ENCODE results near the genes TCAP, PSMD3 and CSF3.

DNA sequence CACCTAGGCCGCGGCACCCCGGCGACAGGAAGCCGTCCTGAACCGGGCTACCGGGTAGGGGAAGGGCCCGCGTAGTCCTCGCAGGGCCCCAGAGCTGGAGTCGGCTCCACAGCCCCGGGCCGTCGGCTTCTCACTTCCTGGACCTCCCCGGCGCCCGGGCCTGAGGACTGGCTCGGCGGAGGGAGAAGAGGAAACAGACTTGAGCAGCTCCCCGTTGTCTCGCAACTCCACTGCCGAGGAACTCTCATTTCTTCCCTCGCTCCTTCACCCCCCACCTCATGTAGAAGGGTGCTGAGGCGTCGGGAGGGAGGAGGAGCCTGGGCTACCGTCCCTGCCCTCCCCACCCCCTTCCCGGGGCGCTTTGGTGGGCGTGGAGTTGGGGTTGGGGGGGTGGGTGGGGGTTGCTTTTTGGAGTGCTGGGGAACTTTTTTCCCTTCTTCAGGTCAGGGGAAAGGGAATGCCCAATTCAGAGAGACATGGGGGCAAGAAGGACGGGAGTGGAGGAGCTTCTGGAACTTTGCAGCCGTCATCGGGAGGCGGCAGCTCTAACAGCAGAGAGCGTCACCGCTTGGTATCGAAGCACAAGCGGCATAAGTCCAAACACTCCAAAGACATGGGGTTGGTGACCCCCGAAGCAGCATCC is 450 bp downstream of the CDK12 start:
- PRO-cap = bidirectional peak, plus-strand start at position 387 of the sequence, minus-strand start at position 280 of the sequence; bidirectional peak, plus-strand start outside the sequence, minus-strand start at position 499 of the sequence
- RAMPAGE, long total RNA, 2 experiments = no peak in any of the 2 experiments

GRCh38 chr17:39462258-39462881 is 1.1 kb downstream of the CDK12 start:
- PRO-cap = bidirectional peak, plus-strand start at chr17:39462377, minus-strand start at chr17:39462113; unidirectional peak, minus-strand start at chr17:39462640; bidirectional peak, plus-strand start at chr17:39462719, minus-strand start at chr17:39462640
- RAMPAGE, long total RNA, 2 experiments = no peak in any of the 2 experiments

DNA sequence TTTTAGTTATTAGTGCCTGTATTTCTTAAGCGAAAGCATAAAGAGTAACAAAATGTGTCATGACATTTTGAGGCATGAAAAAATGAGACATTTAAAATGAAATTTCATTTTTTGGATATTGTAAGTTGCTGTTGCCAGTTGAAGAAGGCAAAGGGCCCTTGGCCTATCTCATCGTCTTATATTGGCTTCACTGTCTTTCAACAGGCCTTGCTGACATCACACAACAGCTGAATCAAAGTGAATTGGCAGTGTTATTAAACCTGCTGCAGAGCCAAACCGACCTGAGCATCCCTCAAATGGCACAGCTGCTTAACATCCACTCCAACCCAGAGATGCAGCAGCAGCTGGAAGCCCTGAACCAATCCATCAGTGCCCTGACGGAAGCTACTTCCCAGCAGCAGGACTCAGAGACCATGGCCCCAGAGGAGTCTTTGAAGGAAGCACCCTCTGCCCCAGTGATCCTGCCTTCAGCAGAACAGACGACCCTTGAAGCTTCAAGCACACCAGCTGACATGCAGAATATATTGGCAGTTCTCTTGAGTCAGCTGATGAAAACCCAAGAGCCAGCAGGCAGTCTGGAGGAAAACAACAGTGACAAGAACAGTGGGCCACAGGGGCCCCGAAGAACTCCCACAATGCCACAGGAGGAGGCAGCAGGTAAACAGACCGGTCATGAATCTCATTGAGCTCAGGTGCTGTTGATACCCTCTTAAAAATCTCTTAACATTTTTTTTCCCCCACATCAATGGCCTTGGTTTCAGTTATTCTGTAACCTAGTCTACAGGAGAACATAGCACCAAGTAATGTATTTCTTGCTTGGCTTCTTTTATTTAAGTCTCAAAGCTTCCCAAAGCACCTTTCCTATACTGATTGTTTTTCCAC is 64.6 kb downstream of the CDK12 start:
- PRO-cap = no peak
- RAMPAGE, long total RNA, 2 experiments = no peak in any of the 2 experiments

DNA sequence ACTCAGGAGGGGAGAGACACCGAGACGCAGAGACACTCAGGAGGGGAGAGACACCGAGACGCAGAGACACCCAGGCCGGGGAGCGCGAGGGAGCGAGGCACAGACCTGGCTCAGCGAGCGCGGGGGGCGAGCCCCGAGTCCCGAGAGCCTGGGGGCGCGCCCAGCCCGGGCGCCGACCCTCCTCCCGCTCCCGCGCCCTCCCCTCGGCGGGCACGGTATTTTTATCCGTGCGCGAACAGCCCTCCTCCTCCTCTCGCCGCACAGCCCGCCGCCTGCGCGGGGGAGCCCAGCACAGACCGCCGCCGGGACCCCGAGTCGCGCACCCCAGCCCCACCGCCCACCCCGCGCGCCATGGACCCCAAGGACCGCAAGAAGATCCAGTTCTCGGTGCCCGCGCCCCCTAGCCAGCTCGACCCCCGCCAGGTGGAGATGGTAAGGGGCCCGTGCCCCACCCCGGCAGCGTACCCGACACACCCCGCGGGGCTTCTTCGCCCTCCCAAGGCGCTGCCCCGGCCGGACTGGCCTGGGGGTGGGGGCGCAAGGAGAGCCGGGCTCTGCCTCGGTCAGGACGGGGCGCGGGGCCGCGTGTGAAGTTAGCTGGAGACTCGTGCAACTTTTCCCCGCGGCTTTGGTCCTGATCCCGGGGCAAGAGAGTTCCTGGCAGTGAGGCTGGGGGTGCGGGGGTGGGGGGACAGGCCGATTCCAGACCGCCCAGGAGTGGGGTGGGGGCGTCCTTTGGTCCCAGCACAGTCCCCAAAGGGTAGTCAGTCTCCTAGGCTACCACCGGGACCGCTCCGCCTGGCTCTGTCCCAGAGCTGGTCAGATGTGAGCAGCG is 507 bp downstream of the PPP1R1B start:
- PRO-cap = no peak
- RAMPAGE, long total RNA, 2 experiments = start-site peak on the plus strand in 1 of 2 experiments, centred at position 321 of the sequence, 5 reads per replicate

- PRO-cap = no peak
- RAMPAGE, long total RNA, 2 experiments = start-site peak on the plus strand in 1 of 2 experiments, at chr17:39665345-39665349 at its widest, 20 reads per replicate
These were observed at the start of gene TCAP for GRCh38 chr17:39665099-39665541. TSS of gene TCAP (plus strand) at chr17:39665349.

- PRO-cap = no peak
- RAMPAGE, long total RNA, 2 experiments = no peak in any of the 2 experiments
These were observed 11.9 kb downstream of the ERBB2 start for GRCh38 chr17:39711746-39712246.

- PRO-cap = bidirectional peak, plus-strand start at chr17:39739564, minus-strand start at chr17:39739328; bidirectional peak, plus-strand start at chr17:39739725, minus-strand start at chr17:39739590
- RAMPAGE, long total RNA, 2 experiments = start-site peak on the plus strand in 1 of 2 experiments, at chr17:39739725-39739758 at its widest, 19 reads per replicate
These were observed 1.5 kb downstream of the GRB7 start for GRCh38 chr17:39739036-39739879.

- PRO-cap = no peak
- RAMPAGE, long total RNA, 2 experiments = no peak in any of the 2 experiments
These were observed 2.2 kb downstream of the ORMDL3 start for GRCh38 chr17:39924776-39925936.

DNA sequence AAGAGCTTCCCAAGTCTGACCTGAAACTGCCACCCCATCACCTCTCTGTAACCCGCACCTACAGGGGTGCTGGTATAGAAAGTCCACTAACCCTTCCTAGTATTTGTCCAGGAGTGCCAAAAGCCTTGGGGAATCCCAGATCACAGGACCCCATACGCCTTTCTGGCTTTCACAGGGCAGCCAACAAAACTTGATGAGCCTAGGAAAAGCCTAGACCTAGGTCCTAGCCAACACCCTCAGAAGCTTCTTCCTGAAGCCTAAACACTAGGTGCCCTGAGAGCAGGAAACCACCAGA is 1.4 kb downstream of the ORMDL3 start:
- PRO-cap = no peak
- RAMPAGE, long total RNA, 2 experiments = no peak in any of the 2 experiments

- PRO-cap = unidirectional peak, minus-strand start at chr17:39980439; bidirectional peak, plus-strand start at chr17:39980807, minus-strand start at chr17:39980506; unidirectional peak, minus-strand start at chr17:39981062
- RAMPAGE, long total RNA, 2 experiments = start-site peak on the plus strand in 2 of 2 experiments, at chr17:39980805-39980871 at its widest, 840 to 921 reads per replicate
These were observed at the start of gene PSMD3 for GRCh38 chr17:39980173-39981282. TSS of gene PSMD3 (plus strand) at chr17:39980807.

- PRO-cap = no peak
- RAMPAGE, long total RNA, 2 experiments = no peak in any of the 2 experiments
These were observed 1.5 kb downstream of the PSMD3 start for GRCh38 chr17:39982111-39982416.

DNA sequence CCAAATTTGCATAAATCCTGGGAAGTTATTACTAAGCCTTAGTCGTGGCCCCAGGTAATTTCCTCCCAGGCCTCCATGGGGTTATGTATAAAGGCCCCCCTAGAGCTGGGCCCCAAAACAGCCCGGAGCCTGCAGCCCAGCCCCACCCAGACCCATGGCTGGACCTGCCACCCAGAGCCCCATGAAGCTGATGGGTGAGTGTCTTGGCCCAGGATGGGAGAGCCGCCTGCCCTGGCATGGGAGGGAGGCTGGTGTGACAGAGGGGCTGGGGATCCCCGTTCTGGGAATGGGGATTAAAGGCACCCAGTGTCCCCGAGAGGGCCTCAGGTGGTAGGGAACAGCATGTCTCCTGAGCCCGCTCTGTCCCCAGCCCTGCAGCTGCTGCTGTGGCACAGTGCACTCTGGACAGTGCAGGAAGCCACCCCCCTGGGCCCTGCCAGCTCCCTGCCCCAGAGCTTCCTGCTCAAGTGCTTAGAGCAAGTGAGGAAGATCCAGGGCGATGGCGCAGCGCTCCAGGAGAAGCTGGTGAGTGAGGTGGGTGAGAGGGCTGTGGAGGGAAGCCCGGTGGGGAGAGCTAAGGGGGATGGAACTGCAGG is at the start of gene CSF3:
Gene CSF3, plus strand, starts transcription at position 120 of the 596 bp plus-strand sequence.
- PRO-cap = no peak
- RAMPAGE, long total RNA, 2 experiments = no peak in any of the 2 experiments

DNA sequence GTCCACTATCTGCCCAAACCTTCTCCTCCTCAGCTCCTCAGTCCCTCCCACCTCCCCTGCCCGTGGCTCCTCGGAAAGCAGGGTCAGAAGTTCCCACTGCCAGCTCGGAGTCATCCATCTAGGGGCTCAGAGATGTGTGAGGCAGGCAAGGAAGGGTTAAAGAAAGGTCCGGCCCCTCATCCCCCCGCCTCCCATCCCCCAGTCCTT is 3.2 kb downstream of the CSF3 start:
- PRO-cap = no peak
- RAMPAGE, long total RNA, 2 experiments = no peak in any of the 2 experiments

GRCh38 chr17:40032258-40033039 is 17.2 kb downstream of the CSF3 start:
- PRO-cap = no peak
- RAMPAGE, long total RNA, 2 experiments = no peak in any of the 2 experiments

- PRO-cap = no peak
- RAMPAGE, long total RNA, 2 experiments = no peak in any of the 2 experiments
These were observed 2.4 kb upstream of the MED24 start for GRCh38 chr17:40056572-40057001.

DNA sequence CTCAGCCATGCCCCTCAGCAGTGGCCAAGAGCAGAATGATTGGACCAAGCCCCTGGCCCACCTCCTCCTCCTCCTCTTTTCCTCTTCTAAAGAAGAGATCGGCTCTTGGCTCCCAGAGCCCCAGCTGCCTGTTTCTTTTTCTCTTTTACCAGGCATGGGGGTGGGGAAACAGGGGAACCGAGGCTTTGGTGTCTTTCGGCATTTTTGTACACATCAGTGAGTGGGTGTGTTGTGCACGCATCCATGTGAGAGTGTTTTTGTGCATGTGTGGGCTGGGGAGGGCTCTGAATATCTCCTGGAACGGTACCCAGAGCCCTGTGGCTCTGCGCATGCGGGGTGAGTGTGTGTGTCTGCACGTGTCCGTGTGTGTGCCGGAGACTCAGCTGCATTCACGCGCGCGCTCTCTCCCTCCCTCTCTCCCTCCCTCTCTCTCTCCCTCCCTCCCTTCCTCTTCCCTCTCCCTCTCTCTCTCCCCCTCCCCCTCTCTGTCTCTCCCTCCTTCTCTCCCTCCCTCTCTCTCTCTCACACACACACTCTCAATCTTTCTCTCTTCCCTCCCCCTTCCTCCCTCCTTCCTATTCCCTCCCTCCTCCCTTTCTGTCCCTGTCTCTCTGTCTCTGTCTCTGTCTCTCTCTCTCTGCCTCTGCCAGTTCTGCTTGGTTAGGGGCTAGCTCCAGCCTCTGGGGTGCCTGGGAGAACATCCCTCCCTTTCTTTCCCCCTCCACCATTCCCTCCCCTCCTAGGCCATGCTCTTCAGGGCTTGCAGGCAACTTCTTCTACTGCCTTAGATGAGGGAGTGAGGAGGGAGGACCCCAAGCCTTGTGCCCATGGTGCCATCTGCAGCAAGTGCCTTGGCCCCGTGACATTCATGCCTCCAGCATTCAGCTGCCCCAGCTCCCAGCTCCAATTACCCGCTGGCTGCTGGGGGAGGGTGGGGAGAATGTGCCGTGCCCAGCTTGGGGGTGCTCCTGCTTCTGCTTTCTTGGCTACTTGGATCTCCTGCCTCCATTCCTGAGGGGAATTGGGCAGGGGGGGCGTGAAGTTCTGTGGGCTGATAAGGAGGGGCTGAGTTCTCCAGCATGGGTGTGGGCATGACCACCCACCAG is 6.3 kb downstream of the THRA start:
- PRO-cap = bidirectional peak, plus-strand start at position 365 of the sequence, minus-strand start at position 253 of the sequence
- RAMPAGE, long total RNA, 2 experiments = no peak in any of the 2 experiments

- PRO-cap = no peak
- RAMPAGE, long total RNA, 2 experiments = no peak in any of the 2 experiments
These were observed 11.0 kb downstream of the NR1D1 start for GRCh38 chr17:40089002-40090098.

DNA sequence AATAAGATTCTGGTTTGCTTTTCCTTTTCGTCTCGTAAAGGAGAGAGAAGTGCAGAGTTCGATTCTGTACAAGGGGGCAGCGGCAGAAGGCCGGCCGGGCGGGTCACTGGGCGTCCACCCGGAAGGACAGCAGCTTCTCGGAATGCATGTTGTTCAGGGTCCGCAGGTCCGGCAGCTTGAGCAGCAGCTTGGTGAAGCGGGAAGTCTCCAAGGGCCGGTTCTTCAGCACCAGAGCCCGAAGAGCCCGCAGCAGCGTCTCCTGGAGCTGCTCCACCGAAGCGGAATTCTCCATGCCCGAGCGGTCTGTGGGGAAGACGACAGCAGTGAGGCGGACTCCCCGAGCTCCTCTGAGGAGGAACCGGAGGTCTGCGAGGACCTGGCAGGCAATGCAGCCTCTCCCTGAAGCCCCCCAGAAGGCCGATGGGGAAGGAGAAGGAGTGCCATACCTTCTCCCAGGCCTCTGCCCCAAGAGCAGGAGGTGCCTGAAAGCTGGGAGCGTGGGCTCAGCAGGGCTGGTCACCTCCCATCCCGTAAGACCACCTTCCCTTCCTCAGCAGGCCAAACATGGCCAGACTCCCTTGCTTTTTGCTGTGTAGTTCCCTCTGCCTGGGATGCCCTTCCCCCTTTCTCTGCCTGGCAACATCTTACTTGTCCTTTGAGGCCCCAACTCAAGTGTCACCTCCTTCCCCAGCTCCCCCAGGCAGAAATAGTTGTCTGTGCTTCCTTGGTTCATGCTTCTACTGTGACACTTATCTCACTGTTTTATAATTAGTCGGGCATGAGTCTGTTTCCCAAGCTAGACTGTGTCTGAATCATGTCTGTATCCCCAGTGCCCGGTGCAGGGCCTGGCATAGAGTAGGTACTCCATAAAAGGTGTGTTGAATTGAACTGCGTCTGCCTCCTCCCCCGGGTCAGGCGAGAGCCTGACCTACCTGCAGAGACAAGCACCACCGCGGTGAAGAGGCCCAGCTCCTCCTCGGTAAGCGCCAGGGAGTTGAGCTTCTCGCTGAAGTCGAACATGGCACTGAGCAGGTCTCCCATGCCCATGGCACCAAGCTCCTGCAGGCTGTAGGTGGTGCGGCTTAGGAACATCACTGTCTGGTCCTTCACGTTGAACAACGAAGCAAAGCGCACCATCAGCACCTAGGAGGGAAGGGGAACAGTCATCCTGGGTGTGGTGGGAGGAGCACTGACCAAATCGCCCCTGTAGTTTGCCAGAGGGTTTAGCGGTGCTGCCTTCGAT is 7.0 kb downstream of the NR1D1 start:
- PRO-cap = unidirectional peak, minus-strand start at position 139 of the sequence
- RAMPAGE, long total RNA, 2 experiments = no peak in any of the 2 experiments

DNA sequence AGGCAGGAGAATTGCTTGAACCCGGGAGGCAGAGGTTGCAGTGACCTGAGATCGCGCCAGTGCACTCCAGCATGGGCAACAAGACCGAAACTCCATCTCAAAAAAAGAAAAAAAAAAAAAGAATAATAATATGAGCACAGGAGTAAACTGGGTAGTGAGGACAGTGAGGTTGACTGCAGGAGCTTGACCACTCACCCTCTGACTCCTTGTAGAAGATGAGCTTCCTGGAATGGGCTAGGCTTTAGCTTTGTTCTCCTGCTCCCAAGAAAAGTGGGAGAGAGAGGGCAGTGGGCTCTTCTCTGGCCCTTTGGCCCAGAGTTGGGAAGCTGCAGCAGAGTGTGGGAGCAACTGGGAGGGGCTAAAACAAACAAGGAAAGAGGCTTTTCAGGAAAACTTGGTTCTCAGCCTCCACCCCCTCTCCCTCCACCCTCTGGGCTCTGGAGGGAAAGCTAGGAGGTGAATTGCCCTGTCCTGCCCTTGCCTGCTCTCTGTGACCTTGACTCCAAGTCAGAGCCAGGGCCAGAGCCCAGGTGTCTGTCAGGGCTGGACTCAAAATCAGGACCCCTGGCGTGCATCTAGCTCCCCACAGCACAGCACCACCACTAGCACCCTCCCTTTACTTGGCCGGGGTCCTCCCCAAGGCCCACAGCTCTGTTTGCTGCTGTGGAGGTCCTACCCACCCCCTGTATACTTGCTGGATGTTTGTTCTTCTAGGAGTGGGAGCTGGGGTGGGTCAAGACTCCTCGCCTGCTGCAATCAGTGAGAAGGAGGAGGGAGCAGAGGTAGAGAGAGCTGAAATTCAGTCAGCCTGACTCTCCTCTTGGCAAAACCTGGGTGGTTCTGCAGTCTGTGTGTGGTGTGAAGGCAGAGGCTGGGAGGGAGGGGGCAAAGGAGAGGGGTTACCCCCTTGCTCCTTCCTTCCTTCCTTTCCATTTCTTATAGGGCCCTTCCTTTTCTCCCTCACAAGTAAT is 2.7 kb upstream of the NR1D1 start:
- PRO-cap = bidirectional peak, plus-strand start at position 826 of the sequence, minus-strand start at position 761 of the sequence
- RAMPAGE, long total RNA, 2 experiments = no peak in any of the 2 experiments

DNA sequence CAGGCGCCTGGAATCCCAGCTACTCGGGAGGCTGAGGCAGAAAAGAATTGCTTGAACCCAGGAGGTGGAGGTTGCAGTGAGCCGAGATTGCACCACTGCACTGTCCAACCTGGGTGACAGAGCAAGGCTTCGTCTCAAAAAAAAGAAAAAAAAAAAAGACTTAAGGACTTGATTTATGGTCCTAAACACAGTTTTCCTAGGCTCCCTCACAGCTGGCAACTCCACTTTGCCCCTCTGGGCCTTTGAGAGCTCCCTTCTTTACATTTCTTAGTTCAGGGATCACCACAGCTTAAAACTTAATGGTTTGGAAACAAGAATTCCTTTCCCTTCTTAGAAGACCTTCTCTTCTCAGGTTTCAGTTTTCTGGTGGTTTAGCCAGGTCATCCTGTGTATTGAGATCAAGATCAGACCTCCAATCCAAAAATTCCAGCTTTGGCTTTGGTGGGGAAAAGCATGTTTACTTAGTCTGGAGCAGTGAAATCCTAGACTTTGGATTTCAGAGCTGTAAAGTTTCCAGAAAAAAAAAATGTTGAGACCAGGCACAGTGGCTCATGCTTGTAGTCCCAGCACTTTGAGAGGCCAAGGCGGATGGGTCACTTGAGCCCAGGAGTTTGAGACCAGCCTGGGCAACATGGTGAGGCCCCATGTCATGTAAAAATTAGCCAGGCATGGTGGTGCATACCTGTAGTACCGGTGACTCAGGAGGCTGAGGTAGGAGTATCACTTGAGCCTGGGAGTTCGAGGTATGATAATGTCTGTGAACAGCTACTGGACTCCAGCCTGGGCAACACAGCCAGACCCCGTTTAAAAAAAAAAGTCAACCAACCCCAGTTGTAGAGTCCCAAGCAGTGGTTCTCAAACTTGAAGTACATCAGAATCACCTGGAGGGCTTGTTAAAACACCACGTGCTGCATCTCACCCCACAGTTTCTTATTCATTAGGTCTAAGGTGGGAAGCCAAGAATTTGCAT is 7.1 kb upstream of the MSL1 start:
- PRO-cap = no peak
- RAMPAGE, long total RNA, 2 experiments = no peak in any of the 2 experiments